ENCODE measurements around the genes TRAF2 and ENTPD2.

DNA sequence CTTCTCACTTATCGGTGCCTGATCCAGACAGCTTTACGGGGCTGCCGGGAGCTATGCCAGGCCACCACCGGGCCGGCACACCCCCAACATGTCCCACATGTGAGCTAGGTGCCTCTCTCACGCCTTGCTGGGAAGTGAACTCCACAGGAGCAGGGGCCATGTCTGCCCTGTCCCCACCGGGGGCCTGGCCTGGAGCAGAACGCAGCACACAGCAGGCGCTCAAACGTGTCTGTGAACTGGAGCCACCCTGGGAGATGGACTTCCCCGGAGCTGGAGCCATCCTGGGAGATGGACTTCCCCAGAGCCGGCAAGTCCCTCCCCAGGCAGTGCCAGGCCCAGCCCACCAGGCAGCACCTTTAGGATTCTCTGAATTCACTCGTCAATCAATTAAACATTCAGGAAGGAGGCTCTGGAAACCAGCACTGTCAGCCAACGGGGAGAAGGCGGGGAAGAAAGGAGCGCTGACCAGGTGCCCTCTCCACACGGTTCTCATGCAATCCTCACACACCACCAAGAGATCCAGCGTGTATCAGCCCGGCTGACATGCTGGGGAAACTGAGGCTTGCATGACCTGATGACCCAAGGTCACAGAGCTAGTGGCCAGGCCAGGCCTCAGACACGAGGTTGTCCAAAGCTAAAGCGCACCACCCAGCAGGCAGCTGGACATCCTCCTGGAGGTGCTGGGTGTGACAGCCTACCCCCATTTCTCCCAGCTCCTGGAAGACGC, 5.6 kb downstream of the NOTCH1 start:
- PRO-cap, 2 experiments = peak in 1 of 2 experiments; most common plus-strand start position 310 of the sequence (in 1); most common minus-strand start position 233 of the sequence (in 1)
- RAMPAGE, long total RNA, 4 experiments = no peak in any of the 4 experiments

DNA sequence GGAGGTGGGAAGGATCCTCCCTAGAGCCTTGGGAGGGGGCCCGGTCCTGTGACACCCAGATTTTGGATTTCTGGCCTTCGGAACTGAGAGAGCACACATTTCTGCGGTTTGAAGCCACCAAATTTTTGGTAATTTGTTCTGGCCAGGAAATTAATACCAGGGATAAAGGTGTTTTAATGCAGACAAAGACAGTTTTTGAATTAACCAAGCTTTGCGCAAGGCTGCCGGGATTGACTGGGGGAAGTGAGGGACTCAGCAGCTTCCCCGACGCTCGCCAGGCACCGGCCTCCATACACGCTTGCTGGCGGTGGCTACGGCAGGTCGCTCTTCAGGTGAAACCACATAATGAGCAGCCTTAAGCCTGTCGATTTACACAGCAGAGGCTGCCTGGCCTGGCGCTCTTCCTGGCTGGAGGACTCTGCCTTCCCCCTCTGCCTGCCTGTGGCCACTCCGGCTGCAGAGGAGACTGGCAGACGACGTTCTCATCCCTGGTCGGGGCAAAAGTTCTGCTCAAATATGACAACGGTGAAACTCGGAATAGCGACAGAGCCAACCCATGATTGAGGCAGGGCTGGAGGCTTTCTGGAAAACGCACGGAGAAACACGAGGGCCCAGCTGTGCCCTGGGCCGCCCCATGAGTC, 9.0 kb upstream of the NOTCH1 start:
- PRO-cap, 2 experiments = no peak in any of the 2 experiments
- RAMPAGE, long total RNA, 4 experiments = no peak in any of the 4 experiments

DNA sequence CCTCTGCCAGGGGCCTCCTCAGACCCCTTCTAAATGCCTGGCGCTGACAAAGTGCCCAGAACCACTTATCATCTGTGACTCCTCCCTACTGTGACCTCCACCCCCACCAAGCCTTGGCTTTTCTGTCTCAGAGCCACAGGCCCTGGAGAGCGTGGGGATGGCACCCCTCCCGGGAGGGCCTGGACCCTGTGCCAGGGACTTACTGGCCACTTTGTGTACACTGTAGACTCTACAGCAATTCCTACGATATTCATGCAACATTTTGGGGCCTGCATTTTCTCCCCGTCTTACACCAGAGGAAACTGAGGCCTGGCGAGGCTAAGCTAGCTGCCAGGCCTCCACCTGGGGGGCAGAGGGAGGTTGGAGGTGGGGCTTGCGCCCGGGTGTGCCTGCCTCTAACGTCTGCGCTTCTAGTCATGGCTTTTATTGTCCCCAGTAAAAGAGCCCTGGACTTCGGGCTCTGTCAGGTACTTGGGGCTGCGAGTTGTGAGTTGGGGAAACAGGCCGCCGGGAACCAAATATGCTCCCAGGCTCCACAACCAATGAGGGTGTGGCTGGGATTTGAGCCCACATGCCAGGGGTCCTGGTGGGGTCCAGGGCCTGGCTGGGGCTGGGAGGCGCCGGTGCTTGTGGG, 57.2 kb upstream of the NOTCH1 start:
- PRO-cap, 2 experiments = no peak in any of the 2 experiments
- RAMPAGE, long total RNA, 4 experiments = no peak in any of the 4 experiments

- PRO-cap, 2 experiments = peak in 2 of 2 experiments; most common plus-strand start chr9:136656221 (in 1); most common minus-strand start chr9:136655915 (in 1)
- RAMPAGE, long total RNA, 4 experiments = no peak in any of the 4 experiments
Measured at GRCh38 chr9:136655458-136656527, 6.9 kb upstream of the EGFL7 start.

DNA sequence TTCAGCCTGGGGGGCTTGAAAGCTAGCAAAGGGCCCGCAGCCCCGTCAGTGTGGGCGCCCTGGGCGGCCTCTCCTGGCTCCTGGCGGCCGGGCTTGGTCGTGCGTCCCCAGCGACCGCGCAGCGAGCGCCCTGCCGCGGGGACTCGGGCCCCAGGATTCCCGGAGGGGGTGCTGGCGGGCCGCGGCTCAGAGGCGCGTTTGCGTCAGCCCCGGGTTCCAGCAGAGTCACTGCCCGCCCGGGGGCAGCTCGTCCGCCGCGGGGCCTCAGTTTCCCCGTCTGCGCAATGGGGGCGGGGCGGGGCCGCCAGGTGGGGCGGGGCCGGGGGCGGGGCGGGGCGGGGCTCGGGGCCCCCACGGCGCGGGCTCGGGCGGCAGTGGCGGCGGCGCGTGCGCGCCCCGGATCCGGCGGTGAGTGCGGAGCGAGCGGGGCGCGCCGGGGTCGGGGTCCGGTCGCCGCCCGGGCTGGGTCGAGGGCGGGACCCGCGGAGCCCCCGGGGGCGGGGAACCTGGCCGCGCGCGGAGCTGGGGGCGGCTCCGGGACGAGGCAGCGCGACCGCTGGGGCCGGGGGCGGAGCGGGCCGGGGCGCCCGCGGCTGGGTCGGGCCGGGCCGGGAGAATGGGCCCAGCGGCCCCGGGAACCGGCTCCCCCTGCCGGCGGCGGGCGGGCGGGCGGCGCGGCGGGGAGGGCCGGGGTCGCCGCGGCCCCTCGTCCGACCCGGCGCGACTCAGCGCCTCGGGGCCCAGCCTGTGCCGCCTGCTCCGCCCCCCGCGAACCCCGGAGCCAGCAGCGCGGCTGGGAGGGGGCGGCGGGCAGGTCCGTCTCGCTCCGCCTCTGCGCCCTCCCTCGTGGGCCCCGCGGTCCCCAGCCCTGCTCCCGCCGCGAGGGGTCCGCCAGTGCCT, 2.9 kb downstream of the EGFL7 start:
- PRO-cap, 2 experiments = peak in 2 of 2 experiments; most common plus-strand start position 405 of the sequence (in 1); most common minus-strand start position 230 of the sequence (in 1)
- RAMPAGE, long total RNA, 4 experiments = start-site peak on the plus strand in 2 of 4 experiments, centred at position 388 of the sequence, 50 to 83 reads per replicate

GRCh38 chr9:136678586-136678993, 8.7 kb downstream of the AGPAT2 start:
- PRO-cap, 2 experiments = no peak in any of the 2 experiments
- RAMPAGE, long total RNA, 4 experiments = no peak in any of the 4 experiments

GRCh38 chr9:136680959-136681634, 6.2 kb downstream of the AGPAT2 start:
- PRO-cap, 2 experiments = peak in 1 of 2 experiments; most common plus-strand start chr9:136681378 (in 1)
- RAMPAGE, long total RNA, 4 experiments = no peak in any of the 4 experiments

- PRO-cap, 2 experiments = no peak in any of the 2 experiments
- RAMPAGE, long total RNA, 4 experiments = no peak in any of the 4 experiments
Measured at GRCh38 chr9:136742338-136742808, 367 bp downstream of the LCN10 start.

- PRO-cap, 2 experiments = no peak in any of the 2 experiments
- RAMPAGE, long total RNA, 4 experiments = no peak in any of the 4 experiments
Measured at GRCh38 chr9:136802966-136803649, 4.6 kb upstream of the RABL6 start.

GRCh38 chr9:136823220-136823745, 15.5 kb downstream of the RABL6 start:
- PRO-cap, 2 experiments = no peak in any of the 2 experiments
- RAMPAGE, long total RNA, 4 experiments = no peak in any of the 4 experiments

GRCh38 chr9:136835474-136836091, 6.7 kb upstream of the AJM1 start:
- PRO-cap, 2 experiments = no peak in any of the 2 experiments
- RAMPAGE, long total RNA, 4 experiments = no peak in any of the 4 experiments

DNA sequence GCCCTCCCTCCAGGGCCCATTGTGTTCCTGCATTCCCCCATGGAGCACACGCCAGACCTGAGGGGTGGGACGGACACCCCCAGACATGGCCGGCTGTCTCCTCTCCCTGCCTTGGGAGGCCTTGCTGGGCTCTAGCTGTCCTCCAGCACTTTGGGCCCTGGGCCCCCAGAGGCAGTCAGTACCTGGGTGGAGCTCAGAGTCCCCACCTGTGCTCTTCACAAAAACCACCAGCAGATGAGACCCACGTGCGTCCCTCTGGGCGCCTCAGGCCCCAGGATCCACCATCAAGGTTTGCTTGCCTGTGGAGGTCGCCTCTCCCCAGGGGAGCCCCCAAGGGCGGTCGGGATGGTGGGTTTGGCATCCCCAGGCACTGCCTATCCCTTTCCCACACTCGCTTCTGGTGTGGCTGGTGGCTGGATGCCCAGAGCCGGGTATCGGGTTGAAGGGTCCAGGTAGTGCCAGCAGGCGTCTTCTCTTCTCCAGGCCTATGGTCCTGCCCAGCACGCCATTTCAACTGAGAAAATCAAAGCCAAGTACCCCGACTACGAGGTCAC, 1.1 kb downstream of the PHPT1 start:
- PRO-cap, 2 experiments = peak in 1 of 2 experiments; most common minus-strand start position 289 of the sequence (in 1)
- RAMPAGE, long total RNA, 4 experiments = no peak in any of the 4 experiments

- PRO-cap, 2 experiments = peak in 2 of 2 experiments; most common plus-strand start chr9:136886516 (in 2); most common minus-strand start chr9:136886254 (in 2)
- RAMPAGE, long total RNA, 4 experiments = start-site peak on the plus strand in 2 of 4 experiments, at chr9:136886491-136886540 at its widest, 17 reads per replicate
Measured at GRCh38 chr9:136885994-136886932, at the start of gene TRAF2. Gene TRAF2 (plus strand): TSS chr9:136886516.

DNA sequence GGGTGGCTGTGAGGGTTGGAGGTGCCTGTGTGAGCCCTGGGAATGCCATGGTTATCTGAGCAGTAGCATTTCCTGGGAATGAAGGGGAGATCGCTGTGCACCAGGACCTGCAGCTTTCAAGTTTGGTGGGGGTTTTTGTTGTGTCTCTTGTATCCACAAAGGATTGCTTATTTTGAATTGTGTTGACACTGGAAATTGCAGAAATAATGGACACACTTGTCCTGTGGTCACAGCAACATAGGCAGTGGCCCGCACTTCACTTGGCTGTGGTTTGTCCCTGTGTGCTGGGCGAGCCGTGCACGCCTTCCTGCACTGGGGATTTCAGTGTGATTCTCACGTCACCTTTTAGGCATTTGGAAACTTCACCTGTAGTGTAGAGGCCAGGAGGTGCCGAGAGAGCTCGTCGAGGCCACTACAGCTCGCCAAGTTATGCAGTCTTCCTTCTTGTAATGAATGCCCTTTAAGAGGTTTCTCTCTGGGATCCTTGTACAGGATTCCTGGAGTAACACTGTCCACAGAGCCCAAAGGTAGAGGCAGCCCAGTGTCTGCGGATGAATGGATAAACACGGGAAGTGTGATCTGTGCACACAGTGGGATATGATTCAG, 14.6 kb downstream of the TRAF2 start:
- PRO-cap, 2 experiments = peak in 2 of 2 experiments; most common plus-strand start position 374 of the sequence (in 1)
- RAMPAGE, long total RNA, 4 experiments = no peak in any of the 4 experiments

- PRO-cap, 2 experiments = no peak in any of the 2 experiments
- RAMPAGE, long total RNA, 4 experiments = no peak in any of the 4 experiments
Measured at GRCh38 chr9:136950319-136951103, 1.6 kb upstream of the LCN12 start.

- PRO-cap, 2 experiments = peak in 2 of 2 experiments; most common plus-strand start chr9:136975078 (in 2); most common minus-strand start chr9:136974933 (in 1)
- RAMPAGE, long total RNA, 4 experiments = start-site peak on the plus strand in 4 of 4 experiments, at chr9:136975076-136975083 at its widest, 14 to 39 reads per replicate
Measured at GRCh38 chr9:136974665-136975650, 2.3 kb upstream of the PTGDS start.

- PRO-cap, 2 experiments = no peak in any of the 2 experiments
- RAMPAGE, long total RNA, 4 experiments = start-site peak on the plus strand in 1 of 4 experiments, at chr9:136978887-136978896 at its widest, 16 reads per replicate
Measured at GRCh38 chr9:136978707-136979337, 1.5 kb downstream of the PTGDS start.

- PRO-cap, 2 experiments = no peak in any of the 2 experiments
- RAMPAGE, long total RNA, 4 experiments = no peak in any of the 4 experiments
Measured at GRCh38 chr9:137029865-137030850, 1.7 kb downstream of the FUT7 start.

GRCh38 chr9:137035179-137035594, 3.3 kb upstream of the FUT7 start:
- PRO-cap, 2 experiments = peak in 1 of 2 experiments; most common minus-strand start chr9:137035366 (in 1)
- RAMPAGE, long total RNA, 4 experiments = no peak in any of the 4 experiments

- PRO-cap, 2 experiments = no peak in any of the 2 experiments
- RAMPAGE, long total RNA, 4 experiments = no peak in any of the 4 experiments
Measured at GRCh38 chr9:137053605-137054572, at the start of gene ENTPD2. Gene ENTPD2 (minus strand): TSS chr9:137054061.

All from upper lobe of left lung (tissue), 5 donors.